Spleen (tissue), 7 donors: ENCODE measurements around the gene SEC23IP.

DNA sequence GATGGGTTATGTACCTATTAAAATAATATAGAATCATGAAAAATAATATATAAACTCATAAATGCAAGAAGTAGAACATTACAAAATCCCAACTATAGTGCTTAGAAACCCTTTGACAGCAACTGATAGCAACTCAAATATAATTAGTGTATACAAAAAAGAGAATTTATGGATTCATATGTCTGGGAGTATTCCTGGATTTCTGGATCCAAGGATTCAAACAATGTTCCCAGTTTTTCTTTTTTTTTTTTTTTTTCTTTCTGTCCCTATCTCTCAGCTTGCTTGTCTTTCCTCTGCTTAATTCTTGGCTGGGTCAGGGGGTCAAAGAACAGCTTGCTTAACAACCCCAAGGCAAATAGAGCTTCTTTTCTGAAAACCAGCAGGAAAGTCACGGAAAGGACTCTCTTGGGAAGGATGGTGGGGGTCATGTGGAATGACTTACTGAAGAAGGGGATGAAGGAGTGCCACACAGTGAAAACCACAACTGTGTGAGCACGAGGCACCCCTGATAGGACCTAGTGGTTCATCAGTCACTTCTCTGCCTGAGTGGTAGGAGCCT, 36.0 kb downstream of the GRK5 start:
- PRO-cap, 4 experiments = no peak in any of the 4 experiments
- RAMPAGE, long total RNA, 4 experiments = no peak in any of the 4 experiments

DNA sequence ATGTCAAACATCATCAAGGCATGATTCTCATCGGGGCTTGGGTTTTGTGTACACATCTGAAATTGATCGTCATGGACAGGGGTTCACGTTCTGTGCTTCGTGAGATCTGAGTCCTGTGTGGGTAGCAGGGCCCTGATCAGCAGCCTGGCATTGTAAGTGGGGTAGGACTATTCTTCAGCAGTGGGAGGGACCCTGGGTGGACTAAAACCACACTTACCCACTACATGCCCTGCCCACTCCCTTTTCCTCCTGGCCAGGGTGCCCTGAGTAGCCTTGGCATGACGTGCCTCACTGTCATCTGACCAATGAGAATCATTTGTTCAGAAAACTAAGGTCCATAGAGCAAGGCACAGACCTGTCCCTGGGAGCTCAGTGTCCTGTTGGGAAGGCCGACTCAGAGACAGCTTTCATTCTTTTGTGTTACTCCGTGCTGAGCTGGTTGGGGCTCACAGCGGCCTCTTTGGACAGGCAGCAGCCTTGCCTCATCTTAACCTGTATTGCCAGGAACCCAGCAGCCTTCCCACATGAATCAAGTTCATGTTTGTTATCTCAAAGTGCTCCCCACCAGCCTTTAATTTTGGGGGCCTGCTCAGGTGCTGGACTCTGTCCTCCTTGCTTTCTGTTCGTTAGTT, 57.3 kb downstream of the GRK5 start:
- PRO-cap, 4 experiments = peak in 4 of 4 experiments; most common plus-strand start position 372 of the sequence (in 2); most common minus-strand start position 146 of the sequence (in 3)
- RAMPAGE, long total RNA, 4 experiments = no peak in any of the 4 experiments

- PRO-cap, 4 experiments = no peak in any of the 4 experiments
- RAMPAGE, long total RNA, 4 experiments = no peak in any of the 4 experiments
These were observed 81.2 kb downstream of the GRK5 start for GRCh38 chr10:119288304-119289161.

DNA sequence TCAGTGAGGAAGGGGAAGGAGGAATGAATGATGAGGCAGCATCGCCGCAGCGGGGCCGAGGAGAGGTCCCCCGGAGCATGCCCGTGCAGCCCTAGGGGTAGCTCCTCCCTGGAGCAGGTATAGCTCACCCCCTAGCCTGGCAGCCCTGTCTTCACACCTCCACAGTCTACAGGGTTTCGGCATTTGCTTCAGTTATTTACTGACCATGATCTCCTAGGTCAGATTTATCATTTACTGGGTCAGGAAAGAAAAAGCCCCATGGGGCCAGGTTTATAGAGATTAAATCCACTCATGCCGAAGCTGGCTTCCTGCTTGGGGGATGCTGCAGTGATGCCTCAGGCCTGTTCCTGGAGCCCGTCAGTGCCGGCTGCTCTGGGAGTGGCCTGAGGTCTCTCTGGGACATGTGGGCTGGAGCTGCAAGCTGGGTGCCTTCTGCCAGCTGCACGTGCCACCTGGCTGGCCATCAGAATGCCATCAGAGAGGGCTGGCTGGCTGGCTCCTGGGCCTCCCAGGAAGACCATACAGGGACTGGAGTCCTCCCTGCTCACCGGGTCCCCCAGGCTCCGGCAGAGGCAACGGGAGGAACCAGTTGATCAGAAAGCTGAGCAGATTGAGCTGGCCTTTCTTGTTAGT, 138.9 kb downstream of the GRK5 start:
- PRO-cap, 4 experiments = no peak in any of the 4 experiments
- RAMPAGE, long total RNA, 4 experiments = no peak in any of the 4 experiments

GRCh38 chr10:119350581-119351059, 143.2 kb downstream of the GRK5 start:
- PRO-cap, 4 experiments = no peak in any of the 4 experiments
- RAMPAGE, long total RNA, 4 experiments = no peak in any of the 4 experiments

GRCh38 chr10:119401595-119402420, 140.7 kb downstream of the RGS10 start:
- PRO-cap, 4 experiments = peak in 2 of 4 experiments; most common plus-strand start chr10:119402131 (in 2)
- RAMPAGE, long total RNA, 4 experiments = no peak in any of the 4 experiments

GRCh38 chr10:119573878-119574662, 22.7 kb downstream of the TIAL1 start:
- PRO-cap, 4 experiments = no peak in any of the 4 experiments
- RAMPAGE, long total RNA, 4 experiments = no peak in any of the 4 experiments

GRCh38 chr10:119580410-119580860, 16.3 kb downstream of the TIAL1 start:
- PRO-cap, 4 experiments = no peak in any of the 4 experiments
- RAMPAGE, long total RNA, 4 experiments = no peak in any of the 4 experiments

GRCh38 chr10:119596058-119596335, 767 bp downstream of the TIAL1 start:
- PRO-cap, 4 experiments = peak in 2 of 4 experiments; most common plus-strand start chr10:119596126 (in 2)
- RAMPAGE, long total RNA, 4 experiments = start-site peak on the plus strand in 1 of 4 experiments, at chr10:119596074-119596101 at its widest, 6 reads per replicate

DNA sequence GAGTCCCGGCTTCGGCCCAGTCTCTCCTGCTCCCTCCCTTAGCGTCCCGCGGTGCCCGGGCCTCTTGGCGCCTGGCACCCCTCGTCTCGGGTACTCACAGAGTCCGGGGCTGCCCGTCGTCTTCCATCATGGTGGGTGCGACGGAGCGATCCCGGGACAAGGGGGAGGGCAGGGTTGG, 539 bp downstream of the TIAL1 start:
- PRO-cap, 4 experiments = no peak in any of the 4 experiments
- RAMPAGE, long total RNA, 4 experiments = no peak in any of the 4 experiments

GRCh38 chr10:119597667-119597932, 836 bp upstream of the TIAL1 start:
- PRO-cap, 4 experiments = no peak in any of the 4 experiments
- RAMPAGE, long total RNA, 4 experiments = no peak in any of the 4 experiments

DNA sequence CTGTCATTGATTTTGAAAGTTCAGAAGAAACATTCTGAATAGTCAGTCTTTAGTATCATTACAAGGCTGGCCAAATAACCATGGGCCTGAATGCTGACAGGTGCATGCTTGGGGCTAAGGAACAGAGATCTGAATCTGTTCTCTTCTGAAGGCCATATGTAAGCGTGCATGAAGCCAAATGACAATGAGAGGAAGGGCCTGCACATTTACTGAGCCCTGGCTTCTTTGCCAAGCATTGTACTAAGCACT, 22.4 kb upstream of the TIAL1 start:
- PRO-cap, 4 experiments = peak in 1 of 4 experiments; most common minus-strand start position 131 of the sequence (in 1)
- RAMPAGE, long total RNA, 4 experiments = no peak in any of the 4 experiments

DNA sequence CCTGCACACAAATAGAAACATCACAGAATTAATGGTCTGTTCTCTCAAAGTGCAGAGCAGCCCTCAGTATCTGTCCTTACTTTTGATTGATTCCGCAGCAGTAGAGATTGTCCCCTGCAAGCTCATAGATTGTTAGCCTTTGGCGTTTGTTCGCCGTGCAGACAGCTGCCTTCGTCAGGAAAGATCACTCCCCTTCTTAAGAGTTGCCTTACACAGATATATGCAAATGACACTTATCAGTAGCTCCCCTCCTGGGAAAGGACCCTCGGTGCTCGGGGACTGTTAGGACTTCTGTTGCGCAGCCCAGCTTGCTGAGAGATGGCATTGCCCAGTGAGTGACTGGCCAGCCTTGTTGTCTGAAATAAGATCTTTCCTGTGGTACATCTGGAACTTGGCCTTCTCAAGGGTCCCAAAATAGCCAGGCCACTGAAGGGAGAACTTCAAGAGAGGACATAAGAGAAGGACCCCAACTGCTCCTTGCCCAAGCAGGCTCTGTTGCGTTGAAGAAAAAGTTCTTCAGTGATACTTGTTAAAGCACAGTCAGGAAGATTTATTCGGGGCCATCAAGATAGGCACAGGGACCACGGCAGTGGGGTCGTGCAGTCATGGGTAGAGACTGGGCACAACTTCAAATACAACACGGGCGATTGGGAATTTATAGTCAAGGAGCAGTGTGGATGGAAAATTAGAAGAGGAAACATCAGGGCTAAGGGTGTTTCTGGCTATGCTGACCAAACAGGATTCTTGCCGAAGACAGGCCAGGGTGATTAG, 17.3 kb downstream of the BAG3 start:
- PRO-cap, 4 experiments = no peak in any of the 4 experiments
- RAMPAGE, long total RNA, 4 experiments = no peak in any of the 4 experiments

DNA sequence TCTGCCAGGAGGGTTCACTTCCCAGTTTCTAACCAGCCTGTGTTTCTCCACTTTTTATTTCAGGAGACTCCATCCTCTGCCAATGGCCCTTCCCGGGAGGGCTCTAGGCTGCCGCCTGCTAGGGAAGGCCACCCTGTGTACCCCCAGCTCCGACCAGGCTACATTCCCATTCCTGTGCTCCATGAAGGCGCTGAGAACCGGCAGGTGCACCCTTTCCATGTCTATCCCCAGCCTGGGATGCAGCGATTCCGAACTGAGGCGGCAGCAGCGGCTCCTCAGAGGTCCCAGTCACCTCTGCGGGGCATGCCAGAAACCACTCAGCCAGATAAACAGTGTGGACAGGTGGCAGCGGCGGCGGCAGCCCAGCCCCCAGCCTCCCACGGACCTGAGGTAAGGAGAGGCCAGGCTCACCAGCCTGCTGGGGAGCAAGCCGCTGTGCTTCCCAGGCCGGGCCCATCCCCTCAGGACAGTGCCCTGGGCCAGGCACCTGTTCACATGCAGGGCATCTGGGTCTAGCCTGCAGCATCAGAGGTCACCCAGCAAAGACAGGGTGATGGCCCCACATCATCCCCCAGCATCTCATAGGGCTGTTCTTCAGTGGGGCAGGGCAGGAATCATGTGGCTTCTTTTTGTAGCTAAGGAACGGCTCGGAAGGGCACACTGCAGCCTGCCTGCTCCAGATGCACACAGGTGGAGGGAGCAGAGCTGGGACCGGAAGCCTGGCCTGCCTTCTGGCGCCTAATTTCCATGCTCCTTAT, 18.8 kb downstream of the BAG3 start:
- PRO-cap, 4 experiments = no peak in any of the 4 experiments
- RAMPAGE, long total RNA, 4 experiments = no peak in any of the 4 experiments

DNA sequence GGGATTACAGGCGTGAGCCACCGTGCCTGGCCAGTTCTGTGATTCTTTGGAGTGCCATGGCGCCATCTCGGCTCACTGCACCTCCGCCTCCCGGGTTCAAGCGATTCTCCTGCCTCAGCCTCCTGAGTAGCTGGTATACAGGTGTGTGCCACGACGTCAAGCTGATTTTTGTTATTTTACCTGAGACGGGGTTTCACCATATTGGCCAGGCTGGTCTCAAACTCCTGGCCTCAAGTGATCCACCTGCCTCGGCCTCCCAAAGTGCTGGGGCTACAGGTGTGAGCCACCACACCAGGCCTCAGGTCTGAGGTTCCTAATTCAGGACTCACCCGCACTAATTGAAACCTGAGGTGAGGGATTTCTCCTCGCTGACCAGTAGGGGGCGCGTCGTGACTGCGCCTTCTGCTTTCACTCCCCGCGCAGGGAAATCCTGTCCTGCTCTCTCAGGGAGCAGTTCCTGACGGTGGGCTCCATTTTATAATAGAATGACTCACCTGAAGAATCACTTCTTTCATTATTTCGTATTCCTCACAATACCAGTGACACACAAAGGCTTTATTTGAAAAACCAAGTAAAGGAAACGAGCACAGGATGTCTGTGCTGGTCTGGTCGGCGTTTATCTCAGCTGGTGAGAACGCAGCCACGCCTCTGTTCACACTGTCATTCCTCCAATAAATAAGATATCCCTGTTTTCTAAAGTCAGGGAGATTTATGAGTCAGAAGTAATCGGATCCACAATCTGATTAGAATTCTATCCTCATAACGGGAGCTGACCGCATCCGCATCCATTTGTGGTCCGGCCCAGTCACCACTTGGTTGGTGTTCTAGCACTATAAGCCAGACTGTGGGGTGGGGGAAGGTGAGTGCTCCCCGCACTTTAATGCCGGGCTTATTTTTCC, 35.3 kb downstream of the BAG3 start:
- PRO-cap, 4 experiments = no peak in any of the 4 experiments
- RAMPAGE, long total RNA, 4 experiments = no peak in any of the 4 experiments

DNA sequence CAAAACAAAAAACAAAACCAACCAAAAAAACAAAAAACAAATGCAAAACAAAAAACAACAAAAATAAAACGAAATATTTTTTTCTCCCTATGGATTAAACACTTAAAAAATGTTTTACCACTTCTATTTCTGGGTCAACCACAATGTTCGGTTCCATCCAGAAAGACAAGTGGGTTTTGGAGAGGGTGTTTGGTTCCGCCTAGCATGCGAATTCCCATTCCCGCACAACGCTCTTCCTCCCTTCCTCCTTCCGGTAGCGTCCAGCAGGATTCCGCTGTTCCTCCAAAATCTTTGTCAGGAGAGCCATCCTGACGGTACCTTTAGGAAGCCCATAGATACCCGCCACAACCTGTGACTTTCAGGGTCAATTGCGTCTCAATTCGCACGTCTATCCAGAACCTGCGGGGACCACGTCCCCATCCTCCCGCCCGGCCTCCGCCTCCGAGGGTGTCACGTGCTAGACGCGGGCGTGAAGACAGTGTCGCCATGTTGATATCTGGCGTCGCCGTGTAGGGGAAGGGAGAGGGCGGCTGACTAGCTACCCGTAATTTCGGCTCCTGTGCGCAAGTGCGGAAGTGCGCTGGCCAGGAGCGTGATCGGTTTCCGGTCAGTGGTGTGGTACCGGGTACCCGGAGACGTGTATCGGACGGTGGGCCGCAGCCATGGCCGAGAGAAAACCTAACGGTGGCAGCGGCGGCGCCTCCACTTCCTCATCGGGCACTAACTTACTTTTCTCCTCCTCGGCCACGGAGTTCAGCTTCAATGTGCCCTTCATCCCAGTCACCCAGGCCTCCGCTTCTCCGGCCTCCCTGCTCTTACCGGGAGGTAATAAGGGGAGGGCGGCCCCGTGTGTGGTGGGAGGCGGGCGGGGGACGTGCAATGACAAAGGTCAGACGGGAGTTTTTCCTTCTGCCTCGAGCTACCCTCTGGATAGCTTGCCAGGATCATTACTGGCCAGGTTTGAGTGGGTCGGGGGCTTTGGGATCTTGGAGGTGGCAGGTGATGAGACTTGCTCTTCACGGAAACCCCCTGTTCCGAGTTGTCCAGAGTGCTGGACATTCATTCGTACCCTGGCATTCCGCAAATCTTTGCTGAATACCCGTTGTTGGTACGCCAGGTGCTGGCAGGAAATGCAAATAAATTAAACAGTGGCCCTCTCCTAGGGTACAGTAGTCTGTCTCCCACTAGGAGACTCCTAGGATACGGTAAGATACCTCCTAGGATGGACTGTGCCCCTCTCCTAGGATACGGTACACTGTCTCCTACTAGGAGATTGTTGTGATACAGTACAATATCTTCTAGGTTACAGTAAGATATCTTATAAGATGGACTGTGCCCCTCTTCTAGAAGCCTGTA, at the start of gene SEC23IP:
Gene SEC23IP (plus strand): TSS at position 610 of the 1,356 bp plus-strand sequence.
- PRO-cap, 4 experiments = peak in 4 of 4 experiments; most common plus-strand start position 593 of the sequence (in 3); most common minus-strand start position 420 of the sequence (in 3)
- RAMPAGE, long total RNA, 4 experiments = start-site peak on the plus strand in 4 of 4 experiments, centred at positions 607 to 631 of the sequence, 232 to 858 reads per replicate; start-site peak on the minus strand in 3 of 4 experiments, centred at positions 412 to 459 of the sequence, 12 to 21 reads per replicate

DNA sequence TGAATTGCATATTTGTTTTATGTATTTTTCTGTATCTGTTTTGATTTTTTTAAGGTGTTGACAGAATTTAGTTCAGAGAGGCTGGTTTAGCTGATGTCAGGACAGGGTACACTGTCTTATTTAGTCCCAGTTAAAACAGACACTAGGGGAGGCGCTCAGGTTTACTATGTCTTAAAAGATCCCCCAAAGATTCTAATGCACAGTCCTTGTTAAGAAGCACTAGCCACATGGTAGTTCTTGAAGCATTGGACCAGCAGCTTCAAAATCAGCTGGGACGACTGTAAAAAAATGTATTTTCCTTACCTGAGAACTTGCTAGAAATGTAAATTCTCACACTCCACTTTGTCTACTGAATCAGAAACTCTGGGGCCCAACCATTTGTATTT, 185.9 kb upstream of the WDR11 start:
- PRO-cap, 4 experiments = no peak in any of the 4 experiments
- RAMPAGE, long total RNA, 4 experiments = no peak in any of the 4 experiments

DNA sequence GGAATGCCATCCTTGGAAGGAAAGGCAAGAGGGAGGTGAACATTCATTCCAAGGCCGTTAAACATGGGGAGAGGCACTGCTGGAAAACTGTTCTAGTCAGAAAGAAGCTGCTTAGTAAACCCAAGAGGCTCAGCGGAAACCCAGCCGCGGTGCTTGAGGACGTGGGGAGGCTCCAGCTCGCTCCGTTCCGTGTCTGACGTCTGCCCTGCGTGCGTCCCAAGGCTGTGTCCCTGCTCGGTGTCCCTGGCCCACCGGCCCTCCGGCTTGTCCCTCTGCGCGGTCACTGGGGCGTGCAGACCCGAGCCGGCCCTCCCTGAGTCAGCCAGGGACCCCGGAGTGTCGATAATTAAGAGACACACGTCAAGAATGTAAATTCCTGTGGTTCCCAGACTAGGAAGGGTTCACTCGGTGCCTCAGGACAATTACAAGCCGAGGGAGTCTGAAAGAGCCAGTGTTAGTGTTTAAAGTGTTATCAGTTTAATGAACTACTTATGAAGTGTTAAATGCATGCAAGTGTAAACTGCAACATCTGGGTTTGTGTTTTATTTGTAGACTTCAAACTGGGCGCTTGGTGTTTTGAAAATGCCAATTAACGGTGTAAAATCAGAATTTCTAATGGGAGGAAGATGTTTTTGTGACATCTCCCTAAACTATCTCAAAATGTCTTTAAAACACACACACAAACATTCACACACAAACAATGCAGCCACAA, 99.0 kb downstream of the WDR11 start:
- PRO-cap, 4 experiments = no peak in any of the 4 experiments
- RAMPAGE, long total RNA, 4 experiments = no peak in any of the 4 experiments

DNA sequence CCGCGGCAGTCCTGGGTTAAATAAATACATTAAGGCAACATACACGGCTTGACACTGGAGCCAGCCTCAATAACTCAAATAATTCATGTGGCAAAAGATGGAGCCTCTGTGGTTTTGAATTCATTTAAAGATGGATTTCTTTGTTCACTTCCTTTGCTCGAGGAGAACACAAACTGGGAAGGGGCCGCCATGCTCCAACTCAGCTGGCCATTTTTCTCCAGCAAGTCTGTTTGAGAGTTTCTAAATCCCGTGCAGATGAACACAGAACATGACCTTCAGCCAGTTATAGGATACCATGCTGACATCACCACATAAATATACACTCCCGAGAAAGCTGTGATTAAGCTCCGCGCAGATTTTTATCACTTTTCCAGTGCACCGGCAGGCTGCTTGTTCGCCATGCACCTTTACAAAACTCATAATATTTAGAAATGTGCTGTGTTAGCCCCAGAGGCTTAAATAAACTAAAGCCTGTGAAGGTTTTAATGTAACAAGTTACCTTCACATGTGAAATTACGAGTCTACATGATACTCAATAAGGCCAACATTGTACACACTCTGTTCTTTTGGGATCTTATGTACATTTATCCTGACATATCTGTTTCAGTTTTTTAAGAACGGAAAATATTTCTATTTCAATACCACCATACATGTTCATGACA, 192.4 kb downstream of the WDR11 start:
- PRO-cap, 4 experiments = no peak in any of the 4 experiments
- RAMPAGE, long total RNA, 4 experiments = no peak in any of the 4 experiments

- PRO-cap, 4 experiments = no peak in any of the 4 experiments
- RAMPAGE, long total RNA, 4 experiments = no peak in any of the 4 experiments
These were observed 112.9 kb downstream of the FGFR2 start for GRCh38 chr10:121485240-121485934.